ENCODE results near the genes EIF2AK4, IVD, PPP1R14D and SPINT1.

DNA sequence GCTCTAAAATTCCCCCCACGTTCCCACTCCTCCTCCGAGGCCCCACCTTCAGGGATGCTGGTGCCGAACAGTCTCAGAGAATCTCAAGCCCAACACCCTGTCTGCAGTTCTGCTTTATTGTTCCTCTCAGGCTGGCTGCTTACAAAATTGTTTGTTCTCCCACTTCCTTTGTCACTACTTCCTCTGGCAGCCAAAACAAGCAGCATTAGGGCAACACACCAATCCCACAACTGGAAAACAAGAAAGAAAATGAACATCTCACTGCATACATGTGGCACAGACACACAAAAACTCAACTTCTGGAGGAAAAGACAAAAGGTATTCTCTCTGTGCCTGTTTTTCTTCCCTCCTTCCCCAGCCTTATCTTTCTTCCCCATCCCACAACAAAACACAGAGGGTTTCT lies 108.3 kb downstream of the TMCO5A start:
- PRO-cap, 3 experiments, result no peak in any of the 3 experiments
- RRBS, result no CpG with 5 or more reads among the region's 3 CpGs

DNA sequence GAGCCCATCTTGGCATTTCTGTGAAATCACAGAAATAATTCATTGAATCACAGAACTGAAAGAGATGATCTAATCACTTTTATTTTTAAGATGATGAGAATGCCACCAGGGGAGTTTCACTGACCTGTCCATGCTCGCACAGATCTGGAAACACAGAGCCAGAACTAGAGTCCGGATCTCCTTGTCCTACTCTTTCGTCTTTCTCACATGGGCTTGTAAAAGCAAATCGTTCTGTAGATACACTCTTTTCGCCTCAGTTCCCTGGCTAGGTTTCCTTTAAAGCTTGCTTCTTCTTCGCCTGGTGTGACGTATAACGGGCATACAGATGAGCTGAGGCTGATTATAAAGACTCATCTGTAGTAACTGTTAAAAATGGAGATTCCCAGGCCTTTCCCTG lies 122.4 kb upstream of the SPRED1 start:
- PRO-cap, 3 experiments, result no peak in any of the 3 experiments
- RRBS, result no CpG with 5 or more reads among the region's 8 CpGs

DNA sequence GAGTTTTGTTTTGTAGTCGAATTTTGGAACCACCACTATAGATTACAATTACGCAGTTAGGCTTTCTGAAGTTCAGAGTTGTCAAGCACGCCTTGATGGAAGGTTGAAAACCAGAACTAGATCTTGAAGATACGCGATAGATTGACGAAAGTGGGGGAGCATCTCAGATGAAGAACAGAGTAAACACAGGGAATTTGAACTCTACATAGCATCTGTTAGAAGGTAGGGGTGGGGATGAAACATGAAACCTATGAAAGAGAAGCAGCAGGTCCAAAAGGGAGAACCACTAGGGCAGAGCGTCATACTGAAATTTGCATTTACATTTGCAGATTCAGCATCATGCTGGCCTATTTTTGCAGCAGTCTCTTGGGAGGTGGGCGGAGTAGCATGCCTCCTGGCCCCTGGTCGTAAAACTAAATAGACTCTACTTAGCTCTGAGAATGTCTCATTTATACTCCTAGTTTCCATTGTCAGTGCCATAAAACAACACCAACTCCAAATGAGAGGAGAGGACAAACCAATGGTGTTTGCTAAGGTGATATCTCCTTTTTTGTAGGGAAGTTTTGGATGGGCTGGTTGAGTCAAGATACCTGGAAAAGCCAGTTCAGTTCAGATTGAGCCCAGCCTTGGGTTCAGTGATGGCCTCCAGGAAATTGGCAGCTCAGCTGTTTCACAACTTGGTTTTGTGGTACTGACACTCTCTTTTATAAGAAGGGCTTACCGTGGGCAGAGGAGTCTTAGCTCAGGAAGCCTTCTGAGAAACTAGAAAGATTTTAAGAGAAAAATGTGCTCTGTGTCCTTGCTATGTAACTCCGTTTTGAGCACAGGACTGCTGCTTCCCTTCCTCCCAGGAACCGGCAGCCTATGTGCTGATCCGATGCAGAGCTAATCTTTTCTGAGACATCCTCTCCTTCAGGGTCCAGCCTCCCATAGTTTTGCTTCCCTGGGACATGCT lies 46.3 kb upstream of the RASGRP1 start:
- PRO-cap, 3 experiments, result no peak in any of the 3 experiments
- RRBS, result no CpG with 5 or more reads among the region's 13 CpGs

- PRO-cap, 3 experiments, result no peak in any of the 3 experiments
- RRBS, result no CpG with 5 or more reads among the region's 10 CpGs
Measured at GRCh38 chr15:38685726-38686636, 121.4 kb upstream of the RASGRP1 start.

DNA sequence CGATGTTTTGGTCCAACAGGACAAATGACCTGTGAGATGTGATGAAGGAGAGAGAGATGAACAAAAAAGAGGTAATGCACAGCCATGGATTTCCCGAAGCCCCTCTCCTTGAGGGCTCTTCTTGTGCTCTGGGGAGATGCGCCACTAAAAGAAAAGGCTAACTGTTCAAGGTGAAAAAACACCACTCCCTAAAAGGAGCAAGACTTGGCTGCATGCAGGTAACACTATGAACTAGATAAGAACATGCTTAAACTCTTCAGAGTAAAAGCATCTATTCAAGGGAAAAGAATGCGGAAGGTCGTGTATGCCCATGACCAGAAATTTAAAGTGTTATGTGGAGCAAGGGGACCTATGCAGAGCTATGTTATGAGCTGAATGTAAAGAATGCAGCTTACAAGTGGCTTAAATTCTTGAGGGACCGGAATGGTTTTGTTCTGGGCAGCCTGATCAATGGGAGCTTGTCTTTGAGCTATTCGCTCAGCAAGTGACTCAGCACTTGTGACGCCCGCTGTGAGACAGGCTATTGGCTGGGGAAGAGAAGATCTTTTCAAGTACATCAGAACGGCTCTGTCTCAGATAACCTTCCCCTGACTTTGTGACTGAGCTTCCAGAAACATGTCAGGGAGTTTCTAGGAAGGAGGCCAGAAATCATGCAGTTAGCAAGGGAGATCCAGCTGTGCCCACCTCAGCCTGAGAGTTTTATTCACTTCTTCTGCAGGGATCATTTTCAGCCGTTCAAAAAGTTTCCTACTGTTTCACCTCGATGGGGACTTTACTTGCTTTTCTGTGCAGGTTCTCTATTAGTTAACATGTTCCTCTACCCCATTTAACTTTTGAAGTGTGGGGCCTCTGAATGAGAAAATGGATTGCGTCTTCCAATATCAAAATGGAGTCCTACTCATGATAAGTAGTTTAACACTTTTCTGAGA lies 367.4 kb upstream of the THBS1 start:
- PRO-cap, 3 experiments, result no peak in any of the 3 experiments
- RRBS, result no CpG with 5 or more reads among the region's 13 CpGs

DNA sequence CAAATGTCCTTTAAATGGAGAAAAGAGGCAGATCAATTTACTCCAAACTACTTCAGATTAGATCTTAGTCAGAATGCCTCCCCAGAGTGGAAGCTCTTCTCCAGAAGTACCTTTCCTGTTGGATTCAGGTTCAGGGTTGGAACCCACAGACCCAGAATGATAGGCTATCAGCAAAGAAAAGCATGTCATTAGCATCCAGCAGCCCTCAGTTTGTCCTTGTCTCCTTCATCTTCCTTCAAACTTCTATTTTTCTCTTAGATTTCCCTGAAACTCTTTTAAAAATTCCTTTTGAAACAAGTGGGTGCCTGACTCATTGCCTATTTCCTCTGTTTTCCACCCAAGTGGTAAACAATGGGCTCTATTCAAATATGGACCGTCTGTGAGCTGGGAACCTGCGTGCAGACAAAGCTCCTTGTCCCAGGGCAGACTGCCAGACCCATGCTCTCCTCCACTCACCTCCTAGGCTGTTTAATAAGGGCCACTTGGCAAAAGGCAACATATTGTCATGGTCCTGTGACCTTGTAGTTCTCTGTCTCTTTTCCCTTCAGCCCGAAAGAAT lies 332.8 kb upstream of the THBS1 start:
- PRO-cap, 3 experiments, result no peak in any of the 3 experiments
- RRBS, result no CpG with 5 or more reads among the region's 3 CpGs

- PRO-cap, 3 experiments, result peak in 3 of 3 experiments; most common plus-strand start chr15:39581774 (in 1); most common minus-strand start chr15:39581798 (in 3)
- RRBS, result no CpG with 5 or more reads among the region's 11 CpGs
Measured at GRCh38 chr15:39581643-39582124, 805 bp downstream of the THBS1 start.

GRCh38 chr15:39587642-39588388 lies 6.9 kb downstream of the THBS1 start:
- PRO-cap, 3 experiments, result peak in 1 of 3 experiments; most common plus-strand start chr15:39588225 (in 1)
- RRBS, result no CpG with 5 or more reads among the region's 12 CpGs

GRCh38 chr15:39592062-39592389 lies 11.1 kb downstream of the THBS1 start:
- PRO-cap, 3 experiments, result peak in 1 of 3 experiments; most common plus-strand start chr15:39592171 (in 1)
- RRBS, result no CpG with 5 or more reads among the region's 3 CpGs

GRCh38 chr15:39622707-39623146 lies 41.8 kb downstream of the THBS1 start:
- PRO-cap, 3 experiments, result no peak in any of the 3 experiments
- RRBS, result no CpG with 5 or more reads among the region's 4 CpGs

DNA sequence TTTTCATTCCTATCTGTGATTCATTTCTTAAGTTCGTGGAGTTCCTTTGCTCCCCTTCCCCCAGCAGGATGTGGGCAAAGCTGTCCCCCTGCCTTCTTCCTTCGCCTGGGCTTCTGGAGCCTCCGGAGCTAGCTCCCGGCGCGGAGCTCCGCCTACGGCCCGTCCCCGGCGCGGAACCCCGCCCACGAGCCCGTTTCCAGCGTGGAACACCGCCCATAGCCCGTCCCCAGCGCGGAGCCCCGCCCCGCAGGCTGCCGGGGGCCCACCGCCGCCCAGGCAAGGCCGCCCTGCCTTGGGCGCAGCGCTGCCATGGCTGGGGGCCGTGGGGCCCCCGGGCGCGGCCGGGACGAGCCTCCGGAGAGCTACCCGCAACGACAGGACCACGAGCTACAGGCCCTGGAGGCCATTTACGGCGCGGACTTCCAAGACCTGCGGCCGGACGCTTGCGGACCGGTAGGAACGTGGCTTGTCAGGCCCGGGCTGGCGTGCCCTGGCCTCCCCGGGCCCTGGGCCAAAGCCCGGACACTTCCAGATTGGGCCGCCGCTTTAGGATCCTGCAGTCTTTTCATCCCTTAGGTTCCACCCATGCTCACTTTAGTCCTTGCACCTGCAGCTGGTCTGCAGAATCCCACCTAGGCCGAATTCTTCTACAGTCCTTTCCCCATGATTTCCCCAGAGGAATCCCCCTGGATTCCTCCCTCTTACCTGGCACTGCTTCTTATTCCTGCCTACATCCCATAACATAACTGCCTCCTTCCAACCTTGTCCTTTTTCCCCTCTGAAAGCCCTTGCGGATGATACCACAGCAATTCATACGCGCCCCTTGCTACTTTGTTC lies at the start of gene EIF2AK4:
Gene EIF2AK4 (plus strand): TSS at position 229 of the 837 bp plus-strand sequence.
- PRO-cap, 3 experiments, result peak in 3 of 3 experiments; most common plus-strand start position 229 of the sequence (in 3); most common minus-strand start position 107 of the sequence (in 3)
- RRBS, result 1% methylated on average over 28 of the region's 57 CpGs

DNA sequence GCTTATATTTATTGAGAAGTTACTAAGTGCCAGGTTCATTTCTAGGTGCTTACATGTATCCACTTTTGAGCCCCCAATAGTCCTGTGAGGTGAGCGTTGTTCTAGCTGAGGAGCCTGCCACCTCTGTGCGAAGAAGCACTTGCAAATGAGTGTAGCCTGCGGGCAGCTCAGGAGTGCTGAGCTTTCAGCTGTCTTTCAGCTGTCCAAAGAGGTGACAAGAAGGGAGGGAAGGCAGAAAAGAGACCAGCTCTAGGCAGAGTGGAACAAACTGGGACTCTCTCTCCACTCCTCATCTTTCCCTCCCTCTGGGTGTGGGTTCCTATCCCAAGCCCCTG lies 6.6 kb upstream of the SRP14 start:
- PRO-cap, 3 experiments, result no peak in any of the 3 experiments
- RRBS, result no CpG with 5 or more reads among the region's 3 CpGs

- PRO-cap, 3 experiments, result peak in 1 of 3 experiments; most common plus-strand start chr15:40047989 (in 1); most common minus-strand start chr15:40047832 (in 1)
- RRBS, result 12% methylated on average over 3 of the region's 16 CpGs
Measured at GRCh38 chr15:40047251-40048247, 8.6 kb upstream of the SRP14 start.

DNA sequence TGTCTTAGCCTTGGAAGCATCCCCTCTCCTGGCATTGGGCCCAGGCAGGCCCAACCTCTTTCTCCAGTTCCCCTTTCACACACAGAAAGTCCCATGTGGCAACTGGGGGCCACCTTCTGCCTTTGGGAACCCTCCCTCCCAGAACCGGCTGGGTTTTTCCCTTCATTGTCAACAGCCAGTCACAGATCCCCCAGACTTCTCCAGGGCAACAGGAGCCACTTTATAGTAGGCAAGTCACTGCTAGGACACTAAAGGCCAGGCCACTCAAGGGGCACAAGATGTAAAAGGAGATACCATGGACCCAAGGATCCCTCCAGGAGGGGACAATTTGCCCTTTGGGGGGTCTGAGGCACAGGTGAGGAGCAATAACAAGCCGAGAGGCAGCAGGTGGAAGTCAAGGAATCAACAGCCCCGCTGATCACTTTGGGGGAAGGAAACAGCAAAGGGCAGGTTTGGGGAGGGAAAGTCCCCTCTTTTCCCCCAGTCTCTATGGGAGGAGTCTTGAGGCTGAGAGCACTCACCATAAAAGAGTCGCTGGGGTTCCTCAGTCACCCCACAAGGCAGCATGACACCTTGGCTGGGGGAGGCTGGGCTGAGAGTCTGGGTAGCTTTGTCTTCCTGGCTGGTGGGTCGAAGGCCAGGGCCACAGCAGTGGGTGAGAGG lies 3.3 kb downstream of the BMF start:
- PRO-cap, 3 experiments, result no peak in any of the 3 experiments
- RRBS, result no CpG with 5 or more reads among the region's 5 CpGs

DNA sequence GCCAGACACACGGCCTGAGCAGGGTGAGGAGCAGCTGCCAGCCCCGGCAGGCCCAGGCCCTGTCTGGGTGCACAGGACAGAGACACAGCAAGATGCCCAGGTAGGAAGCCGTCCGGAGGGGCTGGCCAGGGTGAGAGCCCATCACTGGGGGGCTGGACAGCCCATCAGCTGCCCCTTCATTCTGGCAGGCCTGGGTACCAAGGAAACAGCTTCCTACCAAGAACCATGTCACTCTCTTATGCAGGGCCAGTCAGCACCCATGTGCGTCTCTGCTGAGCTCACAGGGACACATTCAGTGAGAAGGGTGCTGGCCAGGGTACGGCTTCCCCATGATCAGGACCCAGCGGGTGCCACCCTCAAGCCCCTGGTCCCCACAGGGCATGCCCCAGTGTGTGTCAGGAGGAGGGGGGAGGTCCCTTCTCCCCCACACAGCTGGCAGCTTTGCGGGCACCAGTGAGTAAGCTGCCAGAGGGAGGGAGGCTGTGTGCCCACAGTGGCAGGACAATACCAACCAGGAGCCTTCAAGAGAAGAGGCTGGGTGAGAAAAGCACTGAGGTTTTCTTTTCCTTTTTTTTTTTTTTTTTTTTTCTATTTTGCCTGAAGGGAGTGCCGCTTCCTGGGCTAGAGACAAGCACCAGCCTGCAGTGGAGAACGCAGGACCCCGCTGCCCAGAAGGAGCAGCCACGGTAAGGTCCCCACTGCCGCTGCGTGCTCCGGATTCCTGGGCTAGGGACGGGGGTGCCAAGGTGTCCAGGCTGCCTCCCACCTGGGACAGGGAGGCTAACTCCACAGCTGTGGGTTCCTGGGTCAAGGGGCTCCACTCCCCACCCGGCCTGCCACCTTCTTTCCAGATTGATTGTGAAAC lies 1.4 kb downstream of the PAK6 start:
- PRO-cap, 3 experiments, result peak in 2 of 3 experiments; most common plus-strand start position 671 of the sequence (in 2); most common minus-strand start position 533 of the sequence (in 2)
- RRBS, result 34% methylated on average over 6 of the region's 17 CpGs

DNA sequence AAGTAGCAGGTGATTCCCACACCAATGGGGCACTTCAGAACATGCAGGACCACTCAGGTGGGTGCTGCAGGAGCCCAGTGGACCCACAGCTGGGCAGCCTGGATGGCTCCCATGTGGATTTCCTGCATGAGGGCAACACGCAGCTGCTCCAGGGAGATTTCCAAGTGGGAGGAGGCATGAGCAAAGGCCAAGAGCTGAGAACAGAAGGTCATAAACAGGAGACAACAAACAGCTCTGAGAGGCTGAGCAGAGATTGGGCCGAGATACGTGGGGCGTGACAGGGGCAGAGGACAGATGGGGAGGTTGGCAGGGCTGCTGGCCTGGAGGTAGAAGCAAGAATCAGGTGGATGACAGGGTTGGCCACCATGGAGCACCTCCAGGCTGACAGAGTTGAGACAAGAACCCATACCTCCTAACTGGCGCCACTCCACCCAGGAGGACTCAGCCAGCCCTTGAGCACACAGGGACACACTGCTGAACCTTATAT lies 2.9 kb downstream of the PHGR1 start:
- PRO-cap, 3 experiments, result no peak in any of the 3 experiments
- RRBS, result no CpG with 5 or more reads among the region's 5 CpGs

- PRO-cap, 3 experiments, result peak in 3 of 3 experiments; most common plus-strand start chr15:40405824 (in 3); most common minus-strand start chr15:40405563 (in 1)
- RRBS, result no CpG with 5 or more reads among the region's 37 CpGs
Measured at GRCh38 chr15:40405460-40406001, at the start of gene IVD. IVD (plus strand) TSS chr15:40405795.

DNA sequence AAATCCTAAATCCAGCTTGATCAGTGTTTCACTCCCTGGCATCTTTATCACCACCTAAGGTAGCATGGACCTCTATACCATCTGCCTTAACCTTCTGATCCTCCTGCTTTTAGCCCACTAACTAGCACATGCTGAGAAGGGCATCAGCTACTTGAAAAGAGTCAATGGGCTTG lies 309 bp upstream of the ZFYVE19 start:
- PRO-cap, 3 experiments, result no peak in any of the 3 experiments

GRCh38 chr15:40828536-40829536 lies at the start of gene PPP1R14D:
PPP1R14D (minus strand) TSS chr15:40828708.
- PRO-cap, 3 experiments, result no peak in any of the 3 experiments
- RRBS, result no CpG with 5 or more reads among the region's 10 CpGs

- PRO-cap, 3 experiments, result peak in 3 of 3 experiments; most common plus-strand start chr15:40844048 (in 2); most common minus-strand start chr15:40844408 (in 2)
- RRBS, result 3% methylated on average over 55 of the region's 89 CpGs
Measured at GRCh38 chr15:40843742-40844569, at the start of gene SPINT1. SPINT1 (plus strand) TSS chr15:40844048.